CD14-positive monocyte (primary cell): ENCODE measurements around the genes PRUNE1, C1orf56 and MLLT11.

GRCh38 chr1:151008060-151008890 is at the start of gene PRUNE1:
TSS of gene PRUNE1 (plus strand) at chr1:151008449.
- CAGE, long polyA plus RNA: no peak

- CAGE, long polyA plus RNA: no peak
Observed at GRCh38 chr1:151047561-151048466, at the start of gene C1orf56. TSS of gene C1orf56 (plus strand) at chr1:151047751.

DNA sequence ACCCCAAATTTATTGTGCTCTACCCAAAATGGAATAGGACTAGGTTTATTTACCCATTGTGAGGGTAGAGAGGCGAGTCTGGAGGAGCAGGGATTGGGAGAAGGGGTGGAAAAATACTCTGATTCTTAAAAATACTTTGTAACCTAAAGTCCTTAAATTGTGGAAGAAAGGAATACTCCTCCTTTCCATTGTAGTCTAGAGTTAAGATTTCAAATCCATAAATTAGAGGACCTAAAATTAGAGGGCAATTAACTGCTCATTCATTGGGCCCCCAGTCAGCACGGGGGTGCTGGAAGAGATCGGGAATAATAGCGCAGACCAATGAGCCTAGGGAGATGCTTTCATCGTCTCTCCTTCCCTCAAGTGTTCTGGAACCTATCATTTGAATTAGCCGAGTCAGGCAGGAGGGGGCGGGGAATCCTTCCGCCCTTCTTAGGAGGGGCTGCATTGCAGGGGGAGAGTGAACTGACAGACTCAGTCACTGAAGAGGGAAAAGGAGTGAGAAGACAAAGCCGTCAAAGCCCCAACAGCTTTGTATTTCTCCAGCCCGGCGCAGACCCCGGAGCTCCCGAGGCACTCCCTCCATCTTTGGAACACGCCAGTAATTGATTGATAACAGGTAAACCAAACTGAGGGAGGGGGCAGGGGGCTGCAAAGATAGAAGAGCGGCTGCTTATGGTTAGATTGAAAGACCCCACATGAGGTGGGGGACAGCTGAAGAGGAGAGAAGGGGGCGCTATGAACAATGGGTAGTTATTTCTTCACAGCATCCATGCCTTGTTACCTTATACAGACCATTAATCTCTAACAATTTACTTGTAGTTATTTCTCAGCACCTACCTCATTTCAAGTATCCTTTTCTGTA is at the start of gene MLLT11:
Gene MLLT11 (plus strand): TSS at position 463 of the 865 bp plus-strand sequence.
- CAGE, long polyA plus RNA: no peak

DNA sequence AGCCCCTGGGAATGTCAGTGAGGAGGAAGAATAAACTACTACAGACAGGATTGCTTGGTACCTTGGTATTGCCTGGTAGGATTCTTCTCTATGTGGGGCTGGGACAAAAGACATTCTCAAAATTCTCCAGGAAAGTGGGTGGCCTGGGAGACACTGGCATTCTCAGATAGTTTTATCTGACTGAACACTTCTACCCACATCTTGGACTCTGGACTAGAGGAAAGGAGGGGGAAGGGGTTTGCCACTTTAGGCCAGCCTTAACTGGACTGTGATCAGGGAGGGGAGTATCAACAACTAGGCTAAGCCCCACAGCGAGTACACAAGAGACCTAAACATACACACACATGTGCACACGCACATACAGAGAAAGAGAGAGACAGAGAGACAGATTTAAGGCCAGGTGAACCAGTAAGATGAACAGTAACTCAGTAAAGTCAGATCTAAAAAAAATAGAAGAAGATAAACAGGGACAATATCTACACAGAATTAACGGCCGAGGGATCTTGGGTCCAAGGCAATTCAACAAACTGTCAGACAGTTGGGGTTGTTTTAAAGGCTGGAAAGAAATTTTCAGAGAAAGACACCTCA is 1.3 kb upstream of the SEMA6C start:
- CAGE, long polyA plus RNA: no peak

DNA sequence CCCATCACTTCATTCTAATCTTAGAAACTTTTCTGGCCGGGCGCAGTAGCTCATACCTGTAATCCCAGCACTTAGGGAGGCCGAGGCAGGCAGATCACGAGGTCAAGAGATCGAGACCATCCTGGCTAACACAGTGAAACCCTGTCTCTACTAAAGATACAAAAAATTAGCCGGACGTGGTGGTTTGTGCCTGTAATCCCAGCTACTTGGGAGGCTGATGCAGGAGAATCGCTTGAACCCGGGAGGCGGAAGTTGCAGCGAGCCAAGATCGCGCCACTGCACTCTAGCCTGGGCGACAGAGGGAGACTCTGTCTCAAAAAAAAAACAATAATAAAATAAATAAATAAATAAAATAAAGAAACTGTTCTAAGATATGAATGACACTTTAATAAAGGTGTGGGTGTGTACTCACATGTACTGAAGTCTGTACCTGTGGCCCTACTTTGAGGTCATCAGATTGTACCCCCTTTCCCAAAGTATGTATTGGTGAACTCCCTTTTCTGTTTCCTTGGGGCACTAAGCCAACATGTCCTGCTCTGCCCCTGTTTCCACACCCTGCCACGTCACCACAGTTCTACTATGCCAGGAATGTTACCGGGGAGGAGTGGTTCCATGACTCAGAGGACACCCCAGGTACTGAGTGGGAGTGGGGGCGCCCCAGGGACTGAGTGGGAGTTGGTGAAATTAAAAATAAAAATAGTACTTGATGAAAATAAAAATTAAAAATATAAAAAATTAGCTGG is 3.3 kb upstream of the PIP5K1A start:
- CAGE, long polyA plus RNA: no peak

GRCh38 chr1:151196344-151196675 is 2.0 kb upstream of the PIP5K1A start:
- CAGE, long polyA plus RNA: no peak

GRCh38 chr1:151251656-151252054 is 2.9 kb upstream of the PSMD4 start:
- CAGE, long polyA plus RNA: no peak

GRCh38 chr1:151255290-151255892 is 857 bp downstream of the PSMD4 start:
- CAGE, long polyA plus RNA: no peak

GRCh38 chr1:151281316-151282025 is 628 bp upstream of the ZNF687 start:
- CAGE, long polyA plus RNA: start-site peak on the plus strand at chr1:151281502-151281621, 39 and 16 reads in 2 replicates

GRCh38 chr1:151283936-151284489 is 1.9 kb downstream of the ZNF687 start:
- CAGE, long polyA plus RNA: no peak

DNA sequence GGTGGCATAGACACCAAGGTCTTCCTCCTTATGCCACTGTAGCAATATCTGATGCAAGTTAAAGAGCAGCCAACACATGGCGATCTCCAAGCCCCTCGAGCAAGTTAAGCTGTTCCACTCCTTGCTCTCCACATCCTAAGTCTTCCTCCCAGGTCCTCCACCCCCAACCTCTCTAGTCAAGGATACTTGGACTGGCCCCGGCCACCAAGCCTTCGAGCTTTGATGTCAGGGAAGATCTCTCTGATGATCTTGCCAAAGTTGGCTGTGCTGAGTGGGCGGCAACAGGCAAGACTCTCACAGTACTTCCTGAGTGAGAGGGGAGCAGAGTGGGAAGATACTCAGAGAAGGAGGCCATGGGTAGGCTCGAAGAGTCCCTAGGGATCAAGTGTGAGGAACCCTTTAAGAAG is 2.8 kb downstream of the RFX5 start:
- CAGE, long polyA plus RNA: no peak

DNA sequence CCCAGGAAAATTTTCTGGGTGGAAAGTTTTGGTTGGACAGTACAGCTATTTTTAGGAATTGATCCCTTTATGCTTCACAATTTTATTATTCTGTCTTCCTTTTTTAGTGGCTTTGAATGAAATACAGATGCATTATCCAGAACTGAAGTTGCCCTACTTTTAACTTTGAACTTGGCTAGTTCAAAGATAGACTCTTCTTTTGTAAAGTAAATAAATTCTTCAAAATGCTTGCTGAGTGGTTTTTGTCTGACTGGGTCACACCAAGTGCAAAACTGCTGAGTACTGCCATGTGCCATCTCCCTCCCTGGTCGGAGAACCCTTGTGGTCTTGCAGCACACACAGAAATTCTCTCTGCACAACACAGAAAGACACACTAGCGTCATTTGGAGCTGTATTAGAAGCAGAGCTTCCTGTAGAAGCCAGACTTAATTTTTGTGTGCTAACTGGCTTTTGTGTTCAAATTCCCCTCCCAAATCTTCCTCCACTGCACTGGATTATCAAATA is 2.4 kb downstream of the PSMB4 start:
- CAGE, long polyA plus RNA: no peak

- CAGE, long polyA plus RNA: no peak
Observed at GRCh38 chr1:151405069-151405815, 5.9 kb downstream of the PSMB4 start.

- CAGE, long polyA plus RNA: no peak
Observed at GRCh38 chr1:151405816-151406260, 6.5 kb downstream of the PSMB4 start.

- CAGE, long polyA plus RNA: no peak
Observed at GRCh38 chr1:151540627-151541426, 718 bp downstream of the TUFT1 start.

DNA sequence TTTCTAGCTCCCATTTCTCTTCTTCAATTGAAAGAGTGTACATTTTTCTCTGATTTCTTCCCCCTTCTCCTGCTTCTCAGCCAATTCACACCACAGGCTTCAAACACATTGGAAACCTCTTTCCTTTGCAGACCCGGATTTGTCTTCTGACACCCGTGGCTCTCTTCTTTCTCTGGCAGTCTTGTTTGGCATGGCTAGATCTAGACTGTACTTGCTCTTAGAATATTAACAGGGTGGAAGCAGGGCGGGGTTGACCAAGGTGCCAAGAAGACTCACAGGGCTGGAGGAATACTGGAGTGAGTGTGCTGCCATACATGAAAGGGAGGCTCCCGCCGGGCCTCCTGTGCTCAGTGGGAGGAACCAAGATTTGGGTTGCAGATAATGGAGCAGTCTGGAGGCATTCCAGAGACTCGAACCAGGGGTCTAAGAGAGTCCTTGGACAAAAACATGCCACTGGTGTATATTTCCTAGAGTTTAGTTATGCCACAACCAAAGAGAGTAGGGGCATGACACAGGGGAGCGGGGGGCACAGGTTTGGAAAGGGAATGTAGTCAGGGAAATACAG is 27.6 kb upstream of the SNX27 start:
- CAGE, long polyA plus RNA: no peak

- CAGE, long polyA plus RNA: no peak
Observed at GRCh38 chr1:151585608-151586133, 26.2 kb upstream of the SNX27 start.

- CAGE, long polyA plus RNA: no peak
Observed at GRCh38 chr1:151693419-151694409, 22.9 kb downstream of the CELF3 start.

GRCh38 chr1:151710091-151710714 is 6.4 kb downstream of the CELF3 start:
- CAGE, long polyA plus RNA: no peak

DNA sequence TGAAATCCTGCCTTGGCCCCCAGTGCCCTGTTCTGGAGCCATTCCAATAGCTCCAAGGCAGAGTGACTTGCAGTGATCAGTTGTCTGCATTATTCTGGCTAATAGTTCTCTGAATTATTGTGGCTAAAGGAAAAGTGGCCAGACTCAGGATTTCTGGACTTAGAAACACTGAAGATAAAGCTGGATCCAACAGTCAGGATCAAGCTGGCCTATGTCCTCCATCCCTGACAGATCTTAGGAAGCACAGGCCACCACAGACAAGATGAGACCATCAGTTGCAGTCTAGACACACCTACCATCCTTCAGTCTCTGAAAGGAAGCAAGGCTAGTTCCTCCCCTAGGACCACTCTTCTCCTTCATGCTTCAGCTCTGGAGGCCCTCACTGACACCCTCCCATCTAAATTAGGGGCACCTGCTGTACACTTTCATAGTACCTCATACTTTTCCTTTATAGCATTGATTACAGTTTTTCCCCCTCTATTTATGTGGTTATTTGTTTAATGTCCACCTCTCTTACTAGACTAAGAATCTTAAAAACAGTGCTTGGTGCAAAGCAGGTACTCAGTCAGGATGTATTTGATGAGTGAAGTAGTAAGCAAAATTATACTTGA is 947 bp upstream of the C2CD4D start:
- CAGE, long polyA plus RNA: no peak